Trachea (tissue), 1 donor: Measurements from ENCODE around the genes C7orf31 and CBX3.

GRCh38 chr7:24882912-24883877 is 96.8 kb downstream of the OSBPL3 start:
- PRO-cap: no peak

- PRO-cap: no peak
These were observed 6.6 kb downstream of the CYCS start for GRCh38 chr7:25118393-25118956.

DNA sequence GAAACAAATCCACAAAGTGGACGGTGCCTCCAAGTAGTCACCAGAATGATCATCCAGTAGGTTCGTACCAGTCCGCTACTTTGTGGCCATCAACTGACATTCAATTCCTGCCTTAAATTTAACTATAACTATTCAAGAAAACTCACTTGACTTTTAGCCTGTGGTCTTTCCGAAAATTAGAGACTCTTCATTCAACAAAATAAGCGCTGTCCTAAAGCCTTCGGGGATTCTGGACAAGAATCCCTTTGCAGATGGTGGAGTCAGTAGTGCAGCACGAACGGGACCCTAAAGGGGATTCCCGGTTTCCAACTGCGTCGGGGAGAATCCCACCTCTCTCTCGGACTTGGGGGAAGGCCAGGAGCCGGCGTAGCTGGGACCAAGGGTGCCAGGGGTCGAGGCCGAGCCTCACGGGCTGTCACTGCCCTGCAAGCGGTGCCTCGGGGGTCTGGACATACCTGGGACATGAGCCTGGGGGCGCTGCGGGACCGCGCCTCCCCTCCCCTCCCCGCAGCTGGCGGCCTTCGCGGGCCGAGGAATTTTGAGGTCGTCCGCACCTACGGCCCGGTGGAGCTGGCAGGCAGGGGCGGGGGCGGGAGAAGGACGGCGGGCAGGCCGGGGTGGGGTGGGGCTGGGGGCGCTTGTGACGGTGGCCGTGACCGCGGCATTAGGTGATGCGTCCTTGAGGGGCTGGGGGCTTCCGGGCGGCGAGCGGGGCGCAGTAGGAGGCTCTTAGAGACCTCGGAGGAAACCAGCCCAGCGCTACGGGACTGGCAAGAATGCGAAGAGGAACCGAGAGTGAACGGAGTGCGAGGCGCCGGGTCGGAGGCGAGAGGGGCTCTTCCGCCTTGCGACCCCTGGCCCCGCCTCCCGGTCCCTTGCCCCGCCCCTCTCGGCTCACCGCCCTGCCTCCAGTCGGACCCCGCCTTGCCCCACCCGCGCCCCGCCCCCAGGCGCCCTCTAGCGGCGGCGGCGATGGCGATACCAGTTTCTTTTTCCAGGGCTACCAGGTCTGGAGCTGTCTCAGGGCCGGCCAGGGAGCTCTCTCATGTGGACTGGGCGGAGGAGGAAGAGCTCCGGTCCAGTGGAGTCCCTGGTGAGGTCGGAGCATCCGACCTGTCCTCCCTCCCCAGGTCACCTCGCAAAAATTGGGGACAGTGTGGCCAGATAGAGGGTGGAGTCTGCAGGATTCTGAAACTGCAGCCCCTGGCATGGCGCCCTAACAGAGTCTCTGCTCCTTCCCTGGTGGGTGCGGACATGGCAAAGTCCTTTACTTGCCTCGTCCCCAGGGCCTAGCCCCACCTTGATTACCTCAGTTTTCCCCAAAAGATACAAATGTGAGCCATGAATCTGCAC is at the start of gene C7orf31:
Gene C7orf31, minus strand, starts transcription at position 839 of the 1,353 bp plus-strand sequence.
- PRO-cap: unidirectional peak, plus-strand start at position 379 of the sequence; bidirectional peak, plus-strand start at position 1,018 of the sequence, minus-strand start at position 877 of the sequence

DNA sequence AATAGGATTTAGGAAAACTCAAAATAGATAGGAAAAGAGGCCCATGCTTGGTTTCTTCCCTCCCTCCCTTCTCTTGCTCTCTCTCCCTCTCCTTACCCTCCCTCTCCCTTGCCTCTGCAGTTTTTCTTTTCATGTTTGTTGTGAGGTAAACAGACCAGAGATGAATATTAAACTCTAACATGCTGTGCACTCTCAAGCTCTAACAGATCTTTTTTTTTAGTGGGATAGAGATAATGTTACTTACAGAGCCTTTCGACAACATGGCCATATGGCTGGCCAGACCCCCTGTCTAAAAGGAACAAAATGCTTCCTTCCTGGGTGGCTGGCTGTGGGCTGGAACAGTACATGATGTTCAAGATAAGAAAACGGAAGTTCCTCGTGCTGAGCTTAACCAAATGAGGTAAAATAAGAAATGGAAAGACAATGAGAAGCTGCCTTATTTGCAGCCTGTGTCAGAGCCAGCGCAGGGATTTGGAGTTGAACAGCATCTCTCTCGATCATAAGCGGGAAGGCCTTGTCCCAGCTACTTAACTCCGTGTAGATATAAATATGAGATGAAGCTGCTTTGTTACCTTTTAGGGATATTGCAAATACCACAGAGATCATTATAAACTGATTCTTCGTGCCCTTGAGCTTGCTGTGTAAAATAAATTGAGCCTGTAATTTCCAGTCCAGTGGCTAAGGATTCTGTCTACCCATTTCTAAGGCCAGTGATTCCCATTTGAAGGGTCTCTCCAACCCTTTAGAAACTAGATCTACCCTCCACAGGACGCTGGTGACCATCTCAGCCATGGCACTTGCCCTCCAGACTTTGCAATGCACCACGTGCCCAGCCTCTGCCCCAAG is 392.0 kb upstream of the NPVF start:
- PRO-cap: no peak

GRCh38 chr7:25787235-25788023 is 364.6 kb upstream of the NFE2L3 start:
- PRO-cap: no peak

DNA sequence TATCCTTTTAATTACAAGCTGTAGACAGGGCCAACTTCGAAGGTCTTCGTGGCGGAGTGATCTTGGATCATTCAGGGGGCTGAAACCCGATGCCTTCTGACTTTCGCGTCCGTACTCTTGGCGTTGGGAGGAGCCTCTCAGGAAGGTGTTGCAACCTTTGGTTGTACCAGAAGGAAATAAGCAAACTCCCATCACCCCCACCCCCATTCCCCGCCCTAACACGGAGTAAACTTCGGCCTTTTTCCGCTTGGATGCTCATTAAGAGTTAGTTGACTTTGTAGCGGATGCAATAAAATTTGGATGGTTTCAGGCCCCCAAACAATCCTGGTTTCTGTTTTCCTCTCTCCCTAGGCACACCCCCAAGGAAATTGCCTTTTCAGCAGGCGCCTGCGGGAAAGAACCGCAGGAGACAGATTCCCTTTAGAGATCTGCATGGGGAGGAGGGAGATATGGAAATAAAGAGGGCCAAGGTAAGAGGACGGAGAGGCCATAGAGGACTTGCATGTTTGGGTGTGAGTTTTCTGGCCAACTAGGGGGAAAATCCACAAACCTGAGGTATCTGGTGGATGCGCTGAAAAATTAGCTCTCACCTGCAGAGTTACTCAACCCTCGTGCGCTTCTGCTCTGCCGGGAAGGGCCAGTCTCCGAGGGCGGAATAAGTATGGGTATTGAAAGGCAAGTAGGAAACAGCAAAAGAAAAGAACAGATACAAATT is 294.4 kb upstream of the NFE2L3 start:
- PRO-cap: no peak

DNA sequence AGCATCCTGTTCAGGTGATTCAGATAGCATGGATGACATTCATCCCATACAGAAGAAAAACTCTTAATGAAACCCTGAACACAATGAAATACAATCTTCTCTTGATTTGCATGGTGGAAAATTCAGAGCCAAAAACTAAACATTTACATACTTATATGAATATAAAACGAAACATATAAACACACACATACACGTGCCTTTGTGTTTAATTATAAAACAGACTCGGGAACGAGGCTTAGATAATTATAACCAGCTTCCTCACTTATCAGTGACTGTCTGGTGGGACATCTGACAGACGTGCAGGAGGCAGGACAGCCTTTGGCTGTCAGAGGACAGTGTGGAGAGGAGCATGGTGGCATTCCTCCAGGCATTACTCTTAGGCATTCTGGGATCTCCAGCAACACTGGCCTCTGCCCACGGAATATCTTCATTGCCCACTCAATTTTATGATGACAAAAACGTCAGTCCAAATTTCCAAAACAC is 262.3 kb upstream of the NFE2L3 start:
- PRO-cap: no peak

DNA sequence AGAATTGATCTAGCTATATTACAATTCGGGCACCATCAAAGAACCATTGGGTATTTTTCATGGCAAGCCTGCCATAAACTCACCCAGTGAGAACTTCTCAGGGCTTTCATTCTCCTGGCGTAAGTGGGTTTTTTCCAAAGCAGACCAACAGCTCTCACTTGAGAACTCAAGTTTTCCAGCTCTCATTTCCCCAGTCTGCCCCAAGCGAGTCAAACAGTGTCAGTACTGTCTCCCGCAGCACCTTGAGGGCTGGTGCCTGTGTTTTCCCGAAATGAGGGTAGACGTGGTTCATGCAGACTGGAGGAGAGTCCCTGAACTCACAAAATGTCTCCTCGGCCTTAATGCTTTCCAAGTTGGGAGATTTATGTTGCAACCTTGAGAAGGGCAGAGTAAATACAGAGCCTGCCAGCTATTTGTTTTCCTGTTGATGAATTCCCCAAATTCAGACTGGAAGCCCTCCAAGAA is 254.9 kb upstream of the NFE2L3 start:
- PRO-cap: no peak

GRCh38 chr7:26100963-26101301 is 51.1 kb upstream of the NFE2L3 start:
- PRO-cap: no peak

DNA sequence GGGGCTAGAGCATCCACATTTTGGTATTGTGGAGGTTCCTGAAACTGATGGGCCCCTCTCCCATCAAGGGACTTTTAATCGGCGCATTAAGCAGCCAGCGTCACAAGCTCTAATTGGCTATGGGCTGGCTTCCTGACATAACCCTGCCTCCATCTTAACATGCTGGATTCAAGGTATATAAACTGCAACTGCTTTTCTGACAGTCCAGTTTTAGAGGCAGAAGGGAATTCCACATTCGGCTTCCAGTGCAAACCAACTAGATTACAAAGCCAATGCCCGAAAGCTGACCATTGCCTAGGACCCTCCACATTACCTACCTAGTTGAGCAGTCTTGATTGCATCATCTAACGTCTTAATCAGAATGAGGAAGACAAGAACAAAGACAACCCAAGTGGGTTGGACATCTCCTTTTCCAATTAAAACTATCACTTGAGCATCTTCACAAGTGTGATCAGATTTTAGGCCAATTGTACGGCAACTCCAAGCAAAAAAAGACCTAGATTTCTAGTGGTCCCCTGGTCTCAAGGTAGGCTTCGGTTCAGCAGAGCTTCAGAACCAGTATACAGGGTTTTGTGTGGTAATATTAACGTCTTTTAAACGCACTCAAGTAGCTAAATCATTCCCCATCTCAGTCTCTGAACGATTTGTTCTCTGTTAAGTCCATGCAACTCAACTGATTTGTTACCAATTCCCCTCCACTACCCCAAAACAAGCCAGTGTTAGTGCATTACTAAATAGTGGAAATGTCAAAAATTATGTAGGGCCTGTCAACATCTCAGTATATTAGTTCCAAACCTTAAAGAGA is 12.6 kb downstream of the HNRNPA2B1 start:
- PRO-cap: no peak

DNA sequence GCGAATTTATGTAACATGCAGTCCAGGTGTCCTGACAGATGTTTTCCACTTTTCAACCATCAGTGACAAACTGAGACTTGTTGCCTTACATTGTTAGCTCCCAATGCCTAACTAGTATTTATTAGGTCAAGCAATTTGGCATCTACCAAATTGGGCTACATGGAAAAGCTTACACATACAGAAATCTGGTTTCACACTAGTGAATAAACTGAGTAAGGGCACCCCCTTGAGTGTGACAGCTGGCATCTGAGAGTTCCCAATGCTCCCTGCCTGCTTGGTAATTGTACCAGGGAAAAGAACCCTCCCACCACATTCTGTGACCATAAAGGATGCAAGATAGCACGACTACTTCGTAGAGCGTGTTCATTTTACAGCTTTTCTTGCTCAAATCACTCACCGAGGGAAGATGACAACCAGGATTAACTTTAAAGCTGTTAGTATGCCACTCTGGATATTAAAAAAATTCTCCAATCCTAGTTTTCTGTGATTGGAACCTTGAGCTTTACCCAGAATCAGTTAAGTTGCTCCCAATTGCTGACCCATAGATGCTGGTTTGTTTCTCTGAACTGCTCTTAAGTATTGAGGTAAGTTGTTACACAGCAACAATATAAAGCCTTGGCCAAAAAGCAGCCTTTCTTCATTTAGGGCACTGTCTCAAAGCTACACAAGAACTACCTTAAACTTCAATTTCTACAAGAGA is 11.9 kb downstream of the HNRNPA2B1 start:
- PRO-cap: no peak

GRCh38 chr7:26191042-26191808 is 9.3 kb downstream of the HNRNPA2B1 start:
- PRO-cap: no peak

GRCh38 chr7:26193706-26194161 is 6.8 kb downstream of the HNRNPA2B1 start:
- PRO-cap: no peak

DNA sequence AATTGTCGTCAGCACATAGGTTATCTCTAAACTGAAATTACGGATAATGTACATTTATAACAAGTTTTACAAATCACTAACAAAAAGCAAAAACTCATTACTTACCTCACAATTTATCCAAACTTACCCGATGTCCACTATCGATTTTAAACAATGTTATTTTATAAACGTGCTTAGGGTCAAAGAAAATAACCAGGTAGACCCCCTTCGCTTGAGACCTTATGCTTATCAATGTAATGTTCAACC is 1.5 kb downstream of the HNRNPA2B1 start:
- PRO-cap: no peak

DNA sequence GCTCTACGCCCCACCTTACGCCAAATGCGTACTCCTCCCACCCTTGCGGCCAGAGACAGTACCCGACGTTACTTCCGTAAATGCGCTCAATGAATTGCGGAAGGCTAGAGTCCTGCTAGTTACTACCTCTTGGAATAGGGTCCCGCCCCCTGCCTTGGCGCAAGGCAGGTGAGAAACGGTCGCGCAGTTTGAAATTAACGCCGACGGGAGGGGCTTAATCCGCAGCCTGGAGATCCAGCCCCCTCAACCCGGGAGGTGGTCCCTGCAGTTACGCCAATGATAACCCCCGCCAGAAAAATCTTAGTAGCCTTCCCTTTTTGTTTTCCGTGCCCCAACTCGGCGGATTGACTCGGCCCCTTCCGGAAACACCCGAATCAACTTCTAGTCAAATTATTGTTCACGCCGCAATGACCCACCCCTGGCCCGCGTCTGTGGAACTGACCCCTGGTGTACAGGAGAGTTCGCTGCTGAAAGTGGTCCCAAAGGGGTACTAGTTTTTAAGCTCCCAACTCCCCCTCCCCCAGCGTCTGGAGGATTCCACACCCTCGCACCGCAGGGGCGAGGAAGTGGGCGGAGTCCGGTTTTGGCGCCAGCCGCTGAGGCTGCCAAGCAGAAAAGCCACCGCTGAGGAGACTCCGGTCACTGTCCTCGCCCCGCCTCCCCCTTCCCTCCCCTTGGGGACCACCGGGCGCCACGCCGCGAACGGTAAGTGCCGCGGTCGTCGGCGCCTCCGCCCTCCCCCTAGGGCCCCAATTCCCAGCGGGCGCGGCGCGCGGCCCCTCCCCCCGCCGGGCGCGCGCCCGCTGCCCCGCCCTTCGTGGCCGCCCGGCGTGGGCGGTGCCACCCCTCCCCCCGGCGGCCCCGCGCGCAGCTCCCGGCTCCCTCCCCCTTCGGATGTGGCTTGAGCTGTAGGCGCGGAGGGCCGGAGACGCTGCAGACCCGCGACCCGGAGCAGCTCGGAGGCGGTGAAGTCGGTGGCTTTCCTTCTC is at the start of gene CBX3:
Gene CBX3, plus strand, starts transcription at position 889 of the 989 bp plus-strand sequence.
- PRO-cap: bidirectional peak, plus-strand start at position 157 of the sequence, minus-strand start outside the sequence; bidirectional peak, plus-strand start at position 612 of the sequence, minus-strand start at position 529 of the sequence; bidirectional peak, plus-strand start at position 911 of the sequence, minus-strand start at position 755 of the sequence

DNA sequence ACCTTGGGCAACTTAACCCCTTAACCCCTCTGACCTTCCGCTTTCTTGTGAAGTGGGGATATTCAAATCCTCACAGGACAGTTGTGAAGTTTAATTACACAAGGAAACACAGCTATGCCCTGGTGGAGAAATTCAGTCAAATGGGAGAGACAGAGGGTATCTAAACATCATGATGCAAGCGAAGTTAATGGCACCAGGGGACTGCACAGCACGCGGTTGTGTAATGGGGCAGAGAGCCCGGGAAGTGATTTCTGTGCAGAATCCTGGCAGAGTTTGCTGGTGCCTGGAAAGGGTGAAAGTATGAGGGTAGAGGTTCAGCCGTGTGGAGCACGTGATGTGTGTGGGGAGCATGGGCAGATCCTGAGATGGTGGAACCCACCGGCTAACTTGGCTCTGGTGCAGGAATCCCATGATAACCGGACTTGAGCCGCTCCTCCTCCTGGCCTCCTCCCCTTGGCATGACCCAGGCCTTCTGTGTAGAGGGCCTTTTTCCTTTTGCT is 51.7 kb downstream of the SNX10 start:
- PRO-cap: no peak

- PRO-cap: unidirectional peak, minus-strand start at chr7:26858893
These were observed 5.7 kb downstream of the SKAP2 start for GRCh38 chr7:26858646-26859133.

DNA sequence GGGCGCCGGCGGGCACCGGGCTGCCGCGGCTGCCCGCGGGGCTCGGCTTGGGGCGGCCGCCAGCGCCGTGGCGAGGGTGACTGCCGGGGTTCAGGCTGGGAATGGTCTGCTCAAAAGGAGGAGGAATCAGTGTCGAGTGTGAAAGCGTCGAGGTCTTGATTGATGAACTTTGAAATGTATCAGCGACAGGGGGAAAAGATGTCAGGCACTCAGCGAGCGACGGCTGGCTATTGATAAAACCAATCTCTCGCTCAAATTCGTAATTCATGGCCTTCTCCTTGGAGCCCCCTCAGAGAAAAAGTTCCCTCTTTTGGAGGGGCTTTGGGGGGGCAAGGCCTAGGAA is 279 bp downstream of the HOXA2 start:
- PRO-cap: unidirectional peak, minus-strand start at position 103 of the sequence

DNA sequence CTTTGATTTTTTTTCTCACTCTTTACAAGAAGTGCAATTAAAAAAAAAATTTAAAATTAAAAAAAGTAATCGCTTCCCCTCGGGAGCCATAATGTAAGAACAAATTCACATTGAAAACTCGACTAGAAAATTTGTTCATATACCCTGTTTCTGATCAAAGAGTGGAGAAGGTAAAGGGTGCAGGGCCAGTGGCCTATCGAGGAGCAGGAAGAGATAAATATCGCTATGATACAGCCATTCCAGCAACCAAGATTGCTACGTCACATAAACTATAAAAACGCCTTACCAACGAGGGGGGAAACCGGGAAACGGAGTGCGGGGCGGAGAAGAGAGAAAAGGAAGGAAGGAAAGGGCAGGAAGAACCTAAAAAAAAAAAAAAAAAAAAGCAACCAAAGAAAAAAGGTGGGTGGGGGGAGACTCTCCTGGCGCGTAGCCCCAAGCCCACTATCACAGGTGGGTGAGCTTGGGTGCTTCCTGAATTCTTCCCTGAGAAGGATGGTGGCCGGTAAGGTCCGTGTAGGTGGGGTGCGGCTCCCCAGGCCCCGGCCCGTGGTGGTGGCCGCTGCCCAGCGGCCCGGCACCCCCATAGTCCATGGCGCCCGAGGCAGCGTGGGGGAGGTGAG is 5.1 kb upstream of the HOXA2 start:
- PRO-cap: bidirectional peak, plus-strand start at position 304 of the sequence, minus-strand start at position 211 of the sequence

DNA sequence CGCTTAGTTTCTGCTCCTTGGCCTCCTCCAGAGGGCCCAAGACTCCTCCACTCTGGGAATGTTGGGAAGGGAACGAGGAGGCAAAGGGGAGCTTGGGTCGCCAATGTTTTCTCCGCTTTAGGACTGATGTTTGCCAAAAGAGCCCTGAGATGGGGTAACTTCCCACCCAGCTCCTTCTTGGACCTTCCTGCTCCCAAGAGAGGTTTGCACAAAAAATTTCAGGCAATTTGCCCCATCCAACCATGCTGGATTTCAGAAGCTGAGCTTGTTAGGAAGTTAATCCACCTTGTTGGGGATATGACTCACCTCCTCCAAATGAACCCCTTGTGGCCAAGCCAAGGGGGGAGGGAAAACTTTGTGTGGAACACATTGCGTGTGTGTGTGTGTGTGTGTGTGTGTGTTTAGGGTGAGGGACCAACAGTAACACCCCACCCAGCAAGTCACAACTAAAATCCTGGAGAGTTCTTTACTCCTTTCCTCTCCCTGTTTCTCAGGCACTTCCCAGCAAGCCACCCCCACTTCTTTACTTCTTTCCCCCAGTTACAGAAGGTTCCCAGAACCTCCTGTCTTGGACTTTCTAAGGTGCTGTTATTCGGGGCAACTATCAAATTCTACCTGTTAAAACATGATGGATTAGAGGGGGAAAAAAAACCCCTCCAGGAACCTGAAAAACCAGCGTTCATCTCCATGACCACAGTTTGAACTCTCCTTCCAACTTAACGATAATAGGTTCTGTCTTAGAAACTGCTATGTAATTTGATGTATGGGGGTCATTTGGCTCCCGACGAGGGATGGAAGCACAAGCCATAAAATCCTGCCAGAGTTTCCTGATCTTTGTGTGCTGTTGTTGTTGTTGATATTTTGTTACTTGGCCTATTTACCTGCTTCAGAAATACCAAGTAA is 8.9 kb upstream of the HOXA2 start:
- PRO-cap: bidirectional peak, plus-strand start at position 398 of the sequence, minus-strand start at position 110 of the sequence